HT-29 (cell line): ENCODE measurements around a stretch of chr2.

DNA sequence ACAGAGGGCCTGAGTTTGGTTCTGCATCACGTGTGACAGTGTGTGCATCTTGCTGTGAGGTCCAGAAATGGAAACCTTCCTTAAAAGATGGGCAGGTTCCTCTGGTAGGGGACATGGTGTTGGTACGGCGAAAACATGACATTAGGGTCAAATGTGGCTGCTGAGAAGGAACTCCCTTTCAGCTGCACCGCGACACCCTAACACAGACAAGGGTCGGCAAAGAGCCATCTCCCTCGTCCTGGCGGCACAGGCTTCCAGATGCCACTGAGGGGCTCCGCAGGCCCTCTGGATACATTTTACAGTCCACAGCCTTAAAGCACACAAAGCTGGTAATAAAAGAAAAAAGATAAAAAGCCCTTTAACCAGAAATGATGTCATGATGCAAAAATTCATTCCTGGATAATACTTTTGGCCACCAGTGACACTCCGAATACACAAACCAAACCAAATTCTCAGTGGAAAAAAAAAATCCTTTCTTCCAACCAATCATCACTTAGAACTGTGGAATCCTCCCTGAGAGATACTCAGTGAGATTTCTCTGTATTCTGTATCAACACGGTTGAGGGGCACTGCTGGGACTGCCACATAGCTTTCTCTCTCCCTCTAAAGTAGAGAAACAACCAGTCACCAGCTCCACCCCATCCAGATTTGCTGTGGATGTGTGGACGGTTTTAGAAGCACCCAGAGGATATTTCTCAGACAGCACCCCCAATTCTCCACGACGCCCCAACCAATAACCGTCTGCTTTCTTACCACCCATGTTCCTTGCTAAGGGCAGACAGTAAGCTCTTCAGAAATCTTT, 174.8 kb downstream of the HDAC4 start:
- RAMPAGE, long total RNA = no peak

GRCh38 chr2:239226631-239227447, 174.0 kb downstream of the HDAC4 start:
- RAMPAGE, long total RNA = no peak

DNA sequence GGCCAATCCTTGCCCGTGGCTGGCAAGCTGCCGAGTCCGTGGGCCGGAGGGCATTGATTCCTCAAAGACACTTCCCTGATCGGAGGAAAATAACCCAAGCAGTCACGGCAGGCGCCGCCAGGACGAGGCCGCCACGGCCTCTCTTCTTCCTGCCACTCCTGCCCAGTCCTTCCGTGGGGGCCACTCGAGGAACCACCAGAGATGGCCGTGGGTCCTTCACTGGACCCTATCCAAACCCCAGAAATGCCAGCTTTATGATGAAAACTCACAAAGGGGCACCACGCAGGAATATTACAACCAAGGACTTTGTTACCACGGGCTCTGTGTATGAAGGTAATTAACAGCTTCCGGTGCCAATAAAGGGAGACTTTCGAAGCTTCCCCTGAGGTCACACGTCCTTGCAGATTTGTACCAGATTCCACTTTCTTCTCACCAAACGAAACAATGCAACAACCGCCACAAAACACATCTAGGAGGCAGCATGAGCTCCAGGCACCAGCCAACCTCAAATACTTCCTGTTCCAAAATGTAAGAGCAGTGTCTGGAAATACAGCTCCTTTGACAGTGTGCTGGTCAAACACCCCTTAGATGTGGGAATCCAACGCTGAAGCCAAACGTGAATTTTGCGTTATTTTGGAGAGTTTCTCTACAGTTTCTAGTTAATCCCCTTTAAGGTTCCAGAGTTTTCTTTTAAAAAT, 170.2 kb downstream of the HDAC4 start:
- RAMPAGE, long total RNA = no peak

- RAMPAGE, long total RNA = no peak
These were observed 161.2 kb downstream of the HDAC4 start for GRCh38 chr2:239239342-239240365.

DNA sequence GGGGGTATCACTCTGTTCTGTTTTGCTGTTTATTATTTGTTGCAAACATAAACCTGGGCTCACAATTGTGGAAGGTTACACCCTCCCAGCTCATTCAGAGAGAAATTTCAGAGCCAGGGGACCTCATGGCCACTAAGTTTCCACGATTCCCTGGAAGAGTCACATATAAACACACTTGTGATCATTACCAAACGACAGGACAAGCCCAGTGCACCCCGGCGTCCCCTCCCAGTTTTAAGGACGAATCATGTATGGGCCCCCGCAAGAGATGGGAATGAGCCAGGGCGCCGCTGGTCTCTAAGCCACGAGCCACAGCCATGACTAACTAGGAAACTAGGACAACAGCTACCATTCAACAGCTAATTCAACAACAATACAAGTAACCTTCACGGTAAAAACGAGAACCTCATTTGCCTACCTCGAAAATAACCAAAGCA, 126.6 kb downstream of the HDAC4 start:
- RAMPAGE, long total RNA = no peak

DNA sequence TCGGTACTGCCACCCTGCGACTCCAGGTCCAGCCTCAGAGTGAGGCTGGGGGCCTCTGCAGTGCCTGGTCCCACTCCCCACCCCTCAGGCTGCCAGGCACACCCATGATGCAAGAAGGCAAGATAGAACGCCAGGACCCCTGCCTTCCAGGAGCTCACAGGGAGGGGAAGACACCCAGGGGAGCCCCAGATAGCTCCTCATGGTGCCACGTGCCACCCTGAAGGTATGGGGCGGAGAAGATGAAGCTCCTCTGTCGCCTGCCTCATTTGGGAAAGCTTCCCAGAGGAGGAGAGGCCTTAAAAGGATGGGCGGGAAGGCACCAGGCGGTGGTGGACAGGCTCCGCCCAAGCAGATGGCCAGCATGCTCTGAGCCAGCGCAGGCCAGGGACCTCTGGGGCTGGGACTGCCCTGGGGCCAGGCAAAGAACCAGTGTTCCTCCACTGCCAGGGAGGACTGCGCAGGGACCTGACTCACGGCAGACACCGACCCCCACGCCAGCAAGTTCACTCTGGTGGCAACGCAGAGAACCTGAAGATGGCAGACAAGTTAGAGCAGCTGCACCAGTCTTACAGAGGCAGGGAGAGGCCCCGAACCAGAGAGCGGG, 125.1 kb downstream of the HDAC4 start:
- RAMPAGE, long total RNA = no peak

DNA sequence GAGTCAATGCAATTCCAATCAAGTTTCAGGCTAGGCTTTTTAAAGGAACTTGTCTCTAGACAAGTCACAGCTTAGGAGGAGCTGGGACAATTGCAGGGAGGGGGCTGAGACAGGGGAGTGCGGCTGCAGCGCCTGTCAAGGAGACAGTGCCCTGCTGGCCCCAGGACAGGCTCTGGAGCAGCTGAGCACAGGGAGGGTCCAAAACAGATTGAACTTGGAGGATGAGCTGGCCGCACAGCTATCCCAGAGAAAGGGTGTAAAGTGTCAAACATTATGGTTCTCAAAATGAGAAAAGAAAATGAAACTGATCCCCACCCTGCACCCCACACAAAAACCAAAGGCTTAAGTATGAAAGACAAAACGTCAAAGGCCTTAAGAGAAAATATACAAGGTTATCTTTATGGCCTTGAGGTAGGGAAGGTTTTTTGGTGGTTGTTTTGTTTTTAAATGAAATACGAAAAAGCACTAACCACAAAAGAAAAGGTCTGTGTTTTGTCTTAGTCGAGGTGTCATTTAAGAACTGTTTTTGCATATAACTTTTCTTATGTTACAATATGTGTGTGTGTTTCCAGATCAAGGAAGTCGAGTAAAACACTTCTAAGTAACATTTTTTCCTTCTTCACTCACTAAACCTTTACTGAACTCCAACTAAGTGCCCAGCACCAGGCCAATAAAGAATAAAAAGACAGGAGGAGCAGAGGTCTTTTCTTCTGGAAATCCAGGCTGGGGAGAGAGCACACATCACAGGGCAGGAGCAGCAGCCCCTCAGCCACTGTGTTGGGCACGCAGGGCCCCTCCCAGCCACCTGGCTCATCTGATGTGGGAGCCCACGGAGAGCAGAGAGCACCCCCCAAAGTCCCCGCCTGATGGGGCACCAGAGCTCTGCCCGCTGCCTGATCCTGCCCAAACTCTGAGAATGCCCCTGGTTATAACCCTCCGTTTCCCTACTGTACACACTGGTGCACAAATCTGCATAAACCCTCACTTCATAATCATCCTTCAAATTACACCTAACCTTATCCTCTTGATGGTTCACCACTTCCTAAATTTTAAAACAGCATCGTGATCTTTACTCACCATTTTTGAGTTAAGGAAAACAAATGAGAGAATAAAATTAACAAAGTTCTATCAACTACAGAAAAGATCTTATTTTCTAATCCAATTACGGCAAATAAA, 111.6 kb downstream of the HDAC4 start:
- RAMPAGE, long total RNA = no peak

DNA sequence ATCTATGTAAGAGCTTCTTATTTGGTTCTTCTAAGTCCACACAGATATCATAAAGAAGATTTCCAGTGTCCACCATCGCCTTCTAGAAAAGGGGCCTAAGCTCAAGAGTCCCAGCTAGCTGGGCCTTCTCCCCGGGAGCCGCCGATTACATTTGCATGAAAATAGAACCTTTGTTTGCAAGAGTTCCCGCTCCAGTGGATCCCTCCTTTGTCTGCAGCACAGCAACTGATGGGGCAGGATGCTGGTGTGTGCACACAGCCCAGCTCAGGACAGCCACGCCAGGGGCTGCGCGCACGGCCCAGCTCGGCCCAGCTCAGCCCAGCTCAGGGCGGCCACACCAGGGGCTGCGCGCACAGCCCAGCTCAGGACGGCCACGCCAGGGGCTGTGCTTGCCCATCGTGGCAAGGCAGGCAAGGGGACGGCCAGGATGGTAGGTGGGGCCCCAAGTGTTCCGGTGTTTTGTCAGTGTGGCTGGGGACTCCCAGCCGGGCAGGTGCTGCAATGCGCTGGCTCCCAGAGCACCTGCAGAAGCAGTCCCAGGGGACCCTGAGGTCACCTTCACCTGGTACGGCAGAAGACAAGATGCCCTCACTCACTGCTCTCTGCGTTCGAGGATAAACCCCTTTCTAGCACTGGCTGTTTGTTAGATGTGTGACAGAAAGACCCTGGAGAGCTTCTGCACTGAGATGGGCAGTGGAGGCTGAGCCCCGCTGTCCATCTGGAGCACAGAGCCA, 108.9 kb downstream of the HDAC4 start:
- RAMPAGE, long total RNA = no peak

DNA sequence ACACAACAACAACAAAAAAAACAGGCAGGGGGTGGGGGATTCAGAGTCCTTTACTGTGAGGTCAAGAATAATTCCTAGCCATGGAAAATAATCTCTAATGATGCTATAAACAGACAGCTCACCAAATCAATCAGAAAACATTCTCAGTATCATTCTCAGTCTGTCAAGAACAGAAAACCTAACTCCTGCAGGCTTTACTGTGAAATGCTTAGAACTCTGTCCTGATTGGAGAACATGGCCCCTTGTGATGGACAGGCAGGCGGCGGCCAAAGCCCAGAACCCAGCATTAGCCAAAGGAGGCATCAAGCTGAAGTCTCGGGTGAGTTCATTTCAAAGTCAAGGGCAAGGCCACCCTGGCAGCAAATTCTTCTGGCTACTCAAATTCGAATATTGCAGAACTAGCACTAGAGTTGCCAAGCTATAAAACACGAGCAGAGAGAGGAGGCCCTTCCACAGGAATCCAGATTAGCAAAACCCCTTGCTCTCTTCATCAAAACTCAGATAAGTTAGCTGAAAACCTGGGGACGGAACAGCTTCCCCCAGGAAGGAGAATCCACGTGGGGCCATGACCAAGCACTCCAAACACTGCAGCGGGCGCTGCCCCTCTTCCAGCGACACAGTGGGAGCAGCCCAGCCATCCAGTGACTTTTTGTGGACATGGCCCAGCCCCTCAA, 98.7 kb downstream of the HDAC4 start:
- RAMPAGE, long total RNA = no peak

GRCh38 chr2:239305582-239306248, 95.1 kb downstream of the HDAC4 start:
- RAMPAGE, long total RNA = no peak

DNA sequence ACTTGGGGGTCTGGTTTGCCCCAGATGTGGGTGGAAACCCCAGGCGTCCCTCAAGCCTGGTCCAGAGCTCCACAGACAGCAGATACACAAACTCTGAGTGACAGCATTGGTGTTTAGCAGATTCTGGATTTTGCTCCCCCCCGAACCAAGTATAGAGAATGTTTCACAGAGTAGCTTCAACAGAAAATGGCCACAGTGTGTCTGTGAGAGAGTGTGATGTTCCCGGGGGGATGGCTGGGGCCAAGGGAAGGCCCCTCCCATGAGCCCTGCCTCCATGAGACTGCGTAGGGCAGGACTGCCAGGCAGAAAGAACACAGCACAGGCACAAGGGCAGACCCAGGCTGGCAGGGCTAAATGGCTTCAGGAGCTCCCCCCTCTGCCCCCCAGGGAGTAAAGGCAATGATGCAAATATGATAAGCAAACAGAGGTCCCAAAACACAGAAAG, 90.5 kb downstream of the HDAC4 start:
- RAMPAGE, long total RNA = no peak

GRCh38 chr2:239318850-239320006, 81.6 kb downstream of the HDAC4 start:
- RAMPAGE, long total RNA = no peak

DNA sequence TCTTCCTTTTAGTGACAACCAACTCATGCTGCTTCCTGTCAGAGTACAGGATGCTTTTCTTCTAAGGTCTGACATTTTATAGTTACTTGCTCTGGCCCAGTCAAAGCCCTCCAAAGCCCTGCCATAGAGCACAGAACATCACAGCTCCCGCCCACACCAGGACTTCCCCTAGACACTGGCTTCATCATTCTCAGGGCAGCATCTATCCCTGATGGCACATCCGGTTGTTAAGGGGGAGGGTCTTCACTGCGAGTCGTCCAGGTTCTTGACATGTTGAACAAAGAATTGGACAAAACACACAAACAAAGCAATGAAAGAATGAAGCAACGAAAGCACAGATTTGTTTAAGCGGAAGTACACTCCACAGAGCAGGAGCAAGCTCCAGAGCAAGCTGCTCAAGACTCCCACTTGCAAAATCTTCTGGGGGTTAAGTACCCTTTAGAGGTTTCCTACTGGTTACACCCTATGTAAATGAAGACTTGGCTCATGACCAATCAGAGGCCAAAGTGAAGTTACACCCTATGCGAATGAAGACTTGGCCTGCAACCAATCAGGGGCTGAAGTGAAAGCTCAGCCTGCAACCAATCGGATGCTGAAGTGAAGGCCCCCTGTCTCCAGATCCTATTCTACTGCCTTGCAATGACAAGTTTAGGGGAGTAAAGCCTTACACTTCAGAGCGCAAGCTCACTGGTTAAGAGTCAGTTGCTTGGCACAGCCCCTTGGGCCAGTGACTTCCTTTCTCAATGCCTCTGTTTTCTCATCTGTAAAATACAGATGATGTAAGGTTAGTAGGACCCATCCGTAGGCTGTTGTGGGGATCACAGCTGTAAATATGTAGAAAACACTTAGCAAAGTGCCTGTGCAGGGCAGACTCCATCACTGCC, 78.9 kb downstream of the HDAC4 start:
- RAMPAGE, long total RNA = no peak

DNA sequence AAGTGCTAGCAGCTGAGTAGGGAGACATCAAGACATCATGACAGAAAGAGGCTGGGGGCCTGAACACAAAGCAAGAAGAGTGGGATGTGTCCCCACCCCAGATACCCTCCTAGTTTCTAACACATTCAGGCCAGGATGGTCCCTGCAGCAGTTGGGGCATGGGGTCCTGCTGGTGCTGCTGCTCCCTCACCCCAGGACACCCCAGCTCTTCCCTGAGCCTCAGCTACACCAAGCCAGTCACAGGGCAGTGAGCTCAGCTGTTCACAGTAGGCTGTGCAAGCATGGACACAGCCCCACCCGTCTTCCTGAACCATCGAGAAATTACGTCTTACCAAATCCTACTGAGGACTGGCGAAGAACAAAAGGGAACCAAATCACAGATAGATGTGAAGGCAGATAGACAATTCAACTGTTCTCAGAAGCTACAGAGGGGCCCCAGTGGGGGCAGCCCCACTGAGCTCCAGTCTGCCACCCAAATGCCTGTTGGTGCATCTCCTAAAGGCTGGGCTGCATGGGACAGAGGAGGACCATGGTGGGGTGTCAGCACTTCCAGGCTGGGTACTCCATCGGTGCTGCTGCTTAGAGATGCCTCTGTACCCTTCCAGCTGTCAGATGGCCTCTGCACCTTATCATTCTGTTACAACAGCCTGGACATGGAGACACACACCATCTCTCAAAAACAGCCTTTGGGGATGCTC, 60.7 kb downstream of the HDAC4 start:
- RAMPAGE, long total RNA = no peak

GRCh38 chr2:239396722-239397883, 3.7 kb downstream of the HDAC4 start:
- RAMPAGE, long total RNA = no peak

DNA sequence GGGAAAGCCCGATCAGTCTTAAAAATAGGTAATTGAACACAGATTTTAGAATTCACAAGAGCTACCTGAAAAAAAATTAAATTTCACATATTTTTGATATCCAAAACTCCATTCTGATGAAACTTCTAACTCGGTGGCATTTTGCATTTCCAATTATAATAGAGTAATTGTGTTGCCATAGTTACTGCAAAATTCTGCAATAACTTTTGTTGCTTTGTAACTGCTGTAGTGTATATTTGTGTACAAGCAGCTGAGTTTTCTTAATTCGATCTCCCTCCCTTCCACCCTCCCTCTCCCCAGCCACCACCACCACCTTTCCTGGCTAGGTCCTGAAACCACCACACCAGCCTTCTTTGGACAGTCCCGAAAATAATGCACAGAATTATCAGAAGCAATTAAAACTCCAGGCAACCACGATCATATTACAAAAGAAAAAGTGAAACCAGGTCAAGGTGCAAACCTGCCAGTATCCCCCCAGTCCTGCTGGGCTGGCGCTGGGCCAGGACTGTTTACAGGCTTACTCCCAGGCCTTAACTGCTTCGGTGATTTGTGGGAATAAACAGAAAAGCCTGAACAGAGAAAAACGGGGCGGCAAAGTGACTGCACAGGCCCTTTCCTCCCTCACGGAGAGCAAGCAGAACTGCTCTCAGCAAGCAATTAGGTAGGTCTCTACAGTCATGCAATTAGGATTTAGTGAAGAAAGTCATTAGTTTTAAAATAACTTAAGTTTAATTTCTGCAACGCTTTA, 1.5 kb downstream of the HDAC4 start:
- RAMPAGE, long total RNA = no peak

- RAMPAGE, long total RNA = no peak
These were observed 882 bp downstream of the HDAC4 start for GRCh38 chr2:239399927-239400348.

- RAMPAGE, long total RNA = no peak
These were observed 9.2 kb upstream of the HDAC4 start for GRCh38 chr2:239409986-239410427.

DNA sequence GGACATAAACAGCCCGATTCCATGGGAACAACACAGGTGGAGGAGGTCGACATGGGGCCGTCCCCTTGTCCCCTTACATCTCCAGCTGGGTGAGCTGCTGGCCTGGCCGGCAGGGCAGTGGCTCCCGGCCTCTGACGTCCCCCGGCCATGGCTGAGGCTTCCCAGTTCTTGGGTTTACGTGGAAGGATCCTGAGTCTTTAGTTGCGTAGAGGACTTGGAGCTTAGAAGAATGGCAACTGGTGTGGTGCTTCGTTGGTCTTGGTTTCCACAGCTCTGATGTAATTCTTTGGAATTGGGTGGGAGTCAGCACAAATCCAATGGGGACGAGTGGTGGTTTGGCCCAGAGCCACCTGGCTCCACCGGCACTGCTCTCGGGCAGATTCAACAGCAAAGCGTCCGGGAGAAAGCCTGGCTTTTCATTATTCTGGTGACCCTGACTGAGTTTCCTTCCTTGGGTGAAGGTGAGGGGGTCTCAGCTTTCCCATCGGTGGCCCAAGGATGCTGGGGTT, 98.4 kb upstream of the HDAC4 start:
- RAMPAGE, long total RNA = no peak

DNA sequence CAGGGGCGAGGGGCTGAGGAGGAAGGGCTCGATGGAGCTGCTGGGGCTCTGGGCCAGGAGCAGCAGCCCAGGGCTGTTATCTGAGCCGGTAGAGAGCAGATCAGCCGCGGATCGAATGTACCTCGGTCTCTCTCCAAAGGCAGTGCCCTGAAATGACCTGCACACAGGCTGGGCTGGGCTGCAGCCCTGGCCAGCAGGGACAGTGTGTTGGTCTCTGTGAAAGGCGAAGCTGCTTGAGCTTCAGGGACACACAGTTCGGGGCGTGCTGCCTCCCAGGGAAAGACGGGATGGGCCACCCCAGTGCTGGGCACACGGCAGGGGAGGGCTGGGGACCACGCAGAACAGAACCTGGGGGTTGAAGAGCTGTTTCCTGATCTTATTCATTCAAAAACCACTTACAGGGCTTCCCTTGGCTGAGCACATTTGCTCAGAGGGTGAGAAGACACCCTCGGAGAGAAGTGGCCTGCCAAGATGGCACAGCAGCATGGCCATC, 290.5 kb upstream of the HDAC4 start:
- RAMPAGE, long total RNA = no peak